Ovary (tissue), 7 donors: ENCODE measurements around the genes ANKH and RETREG1.

- PRO-cap, 7 experiments = peak in 7 of 7 experiments; most common plus-strand start chr5:14871713 (in 7); most common minus-strand start chr5:14871953 (in 5)
- RAMPAGE, long total RNA, 2 experiments = no peak in any of the 2 experiments
These were observed at the start of gene ANKH for GRCh38 chr5:14871368-14872097. Gene ANKH (minus strand): TSS chr5:14871778.

GRCh38 chr5:14895203-14895468 is 23.6 kb upstream of the ANKH start:
- PRO-cap, 7 experiments = no peak in any of the 7 experiments
- RAMPAGE, long total RNA, 2 experiments = no peak in any of the 2 experiments

- PRO-cap, 7 experiments = peak in 2 of 7 experiments; most common plus-strand start chr5:15502367 (in 1); most common minus-strand start chr5:15502299 (in 2)
- RAMPAGE, long total RNA, 2 experiments = no peak in any of the 2 experiments
These were observed 2.2 kb downstream of the FBXL7 start for GRCh38 chr5:15502061-15502635.

- PRO-cap, 7 experiments = no peak in any of the 7 experiments
- RAMPAGE, long total RNA, 2 experiments = no peak in any of the 2 experiments
These were observed 245.7 kb downstream of the FBXL7 start for GRCh38 chr5:15745691-15746093.

GRCh38 chr5:15936477-15937362 is 242.9 kb downstream of the MARCHF11 start:
- PRO-cap, 7 experiments = no peak in any of the 7 experiments
- RAMPAGE, long total RNA, 2 experiments = no peak in any of the 2 experiments

DNA sequence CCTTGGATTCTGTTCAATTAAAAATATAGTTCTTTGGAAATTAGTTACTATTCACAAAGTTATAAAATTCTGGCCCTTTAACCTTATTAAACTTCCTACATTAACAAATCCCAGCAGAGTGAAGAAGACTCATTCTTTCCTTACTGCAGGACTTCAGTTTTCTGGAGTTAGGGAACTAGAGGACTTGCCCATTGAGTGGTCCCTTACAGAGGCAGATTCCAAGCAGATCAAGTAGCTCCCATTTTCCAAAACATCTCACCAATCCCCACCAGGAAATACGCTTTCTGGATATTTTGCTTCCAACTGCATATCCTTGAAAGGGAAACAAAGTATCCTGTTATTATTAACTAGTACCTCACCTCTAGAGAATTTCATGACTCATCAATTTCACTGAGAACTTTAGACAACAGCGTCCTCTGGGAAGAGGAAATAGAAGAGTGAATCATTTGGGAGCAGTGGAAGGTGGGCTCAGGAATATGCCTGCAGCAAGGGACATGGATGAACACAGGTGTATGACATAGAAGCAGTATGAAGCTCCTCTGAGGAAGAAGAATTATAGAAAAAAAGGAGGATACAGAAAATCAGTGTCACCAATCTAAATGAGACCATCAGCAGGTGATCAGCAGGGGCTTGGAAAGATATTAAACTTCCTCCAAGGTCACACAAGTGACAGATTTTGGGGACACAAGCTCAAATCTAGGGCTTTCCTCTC is 186.7 kb downstream of the MARCHF11 start:
- PRO-cap, 7 experiments = no peak in any of the 7 experiments
- RAMPAGE, long total RNA, 2 experiments = no peak in any of the 2 experiments

DNA sequence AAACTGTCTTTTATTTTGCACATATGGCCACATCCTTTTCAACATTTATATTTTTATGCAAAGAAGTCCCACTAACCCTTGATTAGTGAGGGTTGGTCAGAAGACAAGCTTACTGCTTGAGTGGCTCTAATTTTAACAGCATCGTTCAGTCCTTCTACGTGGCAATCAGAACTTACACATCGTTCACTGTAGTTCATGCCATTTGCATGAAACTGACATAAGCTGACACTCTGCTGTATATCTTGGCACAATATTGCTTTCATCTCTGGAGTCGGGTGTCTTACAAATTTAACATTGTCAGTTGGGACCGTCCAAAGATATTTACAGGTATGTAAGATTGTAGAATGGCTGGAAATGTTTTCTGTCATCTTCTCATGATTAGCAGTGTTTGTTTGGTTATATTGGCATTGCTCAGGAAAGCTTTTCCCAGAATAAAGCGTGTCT is 50.6 kb downstream of the MARCHF11 start:
- PRO-cap, 7 experiments = no peak in any of the 7 experiments
- RAMPAGE, long total RNA, 2 experiments = no peak in any of the 2 experiments

GRCh38 chr5:16528248-16528727 is 62.7 kb upstream of the ZNF622 start:
- PRO-cap, 7 experiments = no peak in any of the 7 experiments
- RAMPAGE, long total RNA, 2 experiments = no peak in any of the 2 experiments

DNA sequence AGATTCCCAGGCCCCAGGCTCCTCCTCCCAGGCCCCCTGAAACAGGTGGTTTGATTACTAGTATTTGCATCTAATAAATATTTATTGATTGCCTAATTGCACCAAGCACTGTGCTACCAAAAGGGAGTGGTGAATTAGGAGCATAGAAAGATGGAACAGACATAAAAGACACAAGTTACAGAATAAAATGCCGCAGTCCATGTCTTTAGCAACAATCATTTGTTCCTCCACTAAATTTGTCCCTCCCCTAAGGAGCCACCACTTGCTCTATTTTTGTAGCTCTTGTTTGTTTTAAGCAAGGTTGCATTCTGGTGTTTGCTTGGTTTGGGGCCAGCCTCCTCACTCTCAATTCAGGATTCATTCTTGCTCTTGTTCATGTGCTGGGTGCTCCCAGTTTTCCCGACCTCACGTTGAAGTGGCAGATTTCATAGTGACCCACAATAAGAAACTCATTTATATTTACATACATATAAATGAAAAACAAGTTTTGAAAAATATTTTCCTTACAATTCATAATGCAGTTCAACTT is 42.1 kb downstream of the RETREG1 start:
- PRO-cap, 7 experiments = no peak in any of the 7 experiments
- RAMPAGE, long total RNA, 2 experiments = no peak in any of the 2 experiments

DNA sequence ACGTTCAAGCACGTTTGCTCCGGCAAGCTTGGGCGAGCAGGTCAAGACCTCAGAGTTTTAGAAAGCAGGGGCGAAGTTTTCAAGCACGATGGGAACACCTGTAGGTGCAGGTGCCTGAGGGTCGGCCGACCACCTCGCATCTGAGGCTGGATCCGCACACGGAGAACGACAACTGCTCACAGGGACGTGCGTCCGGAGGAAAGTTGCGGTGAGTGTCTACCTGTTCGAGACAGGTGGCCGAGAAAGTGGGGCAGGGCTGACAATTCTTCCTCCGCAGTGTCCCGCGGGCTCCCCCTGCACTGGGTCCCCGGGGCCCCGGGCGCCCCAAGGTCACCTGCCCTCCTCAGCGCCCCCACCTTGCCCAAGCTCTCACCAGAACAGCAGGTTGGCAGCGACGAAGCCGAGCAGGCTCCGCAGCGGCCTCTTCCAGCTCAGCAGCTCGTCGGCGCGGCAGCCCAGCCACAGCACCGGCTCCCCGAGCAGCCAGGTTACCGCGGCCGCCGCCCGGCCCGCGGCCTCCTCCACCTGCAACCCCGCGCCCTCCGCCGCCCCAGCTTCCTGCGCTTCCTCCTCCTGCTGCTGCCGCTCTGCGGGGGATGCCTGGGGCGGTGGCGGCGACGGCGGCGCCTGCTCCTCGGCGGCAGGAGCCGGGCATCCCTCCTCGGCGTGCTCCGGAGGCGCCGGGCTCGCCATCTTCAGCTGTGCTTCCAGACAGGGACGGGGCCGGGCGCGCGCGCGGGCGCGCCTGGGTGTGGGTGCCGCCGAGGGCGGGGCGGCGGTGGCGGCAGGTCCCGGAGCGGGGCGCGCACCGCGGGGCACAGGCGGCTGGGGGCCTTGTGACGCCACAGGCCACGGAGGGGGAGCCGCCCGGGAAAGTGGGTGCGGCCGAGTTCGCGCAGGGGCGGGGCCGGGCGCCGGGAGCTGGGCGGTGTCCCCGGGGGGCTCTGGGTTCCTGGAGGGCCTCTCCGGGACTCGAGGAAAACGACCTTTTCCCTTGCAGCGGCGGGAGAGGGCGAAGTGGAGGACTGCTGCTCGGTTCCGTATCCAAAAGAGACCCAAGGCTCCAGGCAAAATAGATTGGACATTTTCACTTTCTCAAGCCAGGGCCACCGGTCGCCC is at the start of gene RETREG1:
RETREG1 (minus strand) TSS at position 719 of the 1,119 bp plus-strand sequence.
- PRO-cap, 7 experiments = peak in 6 of 7 experiments; most common plus-strand start position 761 of the sequence (in 2); most common minus-strand start position 711 of the sequence (in 4)
- RAMPAGE, long total RNA, 2 experiments = no peak in any of the 2 experiments

DNA sequence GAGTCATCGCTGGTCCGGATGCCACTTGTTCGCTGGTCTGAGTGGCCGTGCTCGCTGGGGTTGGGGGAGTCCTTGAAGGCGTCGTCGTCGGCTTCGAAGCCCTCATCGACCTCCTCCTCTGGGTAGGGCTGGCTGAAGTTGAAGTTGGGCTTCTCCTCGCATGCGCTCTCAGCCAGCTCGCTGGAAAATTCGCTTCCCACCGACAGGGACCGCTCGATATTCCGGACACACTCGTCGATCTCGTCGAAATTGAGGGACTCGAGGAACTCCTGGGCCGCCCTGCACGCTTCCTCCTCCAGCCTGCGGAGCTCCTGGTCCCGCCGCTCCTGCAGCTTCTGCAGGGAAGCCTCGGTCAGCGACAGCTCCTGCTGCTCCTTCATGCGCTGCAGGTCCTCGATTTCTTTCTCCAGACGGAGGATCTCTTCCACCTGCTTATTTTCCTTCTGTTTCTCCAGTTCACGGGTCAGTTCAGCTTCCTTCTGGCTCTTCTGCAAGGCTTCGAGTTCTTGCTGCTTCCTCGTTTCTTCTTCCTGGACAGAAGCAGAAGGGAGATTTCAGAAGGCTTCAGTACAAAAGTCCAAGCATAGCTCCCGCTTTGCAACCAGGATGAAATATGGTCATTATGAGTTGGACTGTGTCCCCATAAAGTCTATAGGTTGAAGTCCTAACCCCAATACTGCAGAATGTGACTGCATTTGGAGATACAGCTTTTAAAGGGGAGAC is 84.7 kb upstream of the RETREG1 start:
- PRO-cap, 7 experiments = no peak in any of the 7 experiments
- RAMPAGE, long total RNA, 2 experiments = no peak in any of the 2 experiments

DNA sequence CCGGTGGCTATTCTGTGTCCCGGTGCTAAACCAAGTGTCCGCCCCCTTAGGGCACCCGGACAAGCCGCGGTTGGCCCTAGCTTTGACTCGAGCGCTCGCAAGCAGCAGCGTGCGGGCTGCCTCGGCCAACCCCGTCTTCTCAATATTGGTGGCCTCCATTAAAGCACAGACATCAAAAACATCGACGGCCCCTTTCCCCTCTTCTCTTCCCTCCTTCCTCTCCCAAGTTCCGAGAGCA is 1.1 kb upstream of the BASP1 start:
- PRO-cap, 7 experiments = no peak in any of the 7 experiments
- RAMPAGE, long total RNA, 2 experiments = no peak in any of the 2 experiments

DNA sequence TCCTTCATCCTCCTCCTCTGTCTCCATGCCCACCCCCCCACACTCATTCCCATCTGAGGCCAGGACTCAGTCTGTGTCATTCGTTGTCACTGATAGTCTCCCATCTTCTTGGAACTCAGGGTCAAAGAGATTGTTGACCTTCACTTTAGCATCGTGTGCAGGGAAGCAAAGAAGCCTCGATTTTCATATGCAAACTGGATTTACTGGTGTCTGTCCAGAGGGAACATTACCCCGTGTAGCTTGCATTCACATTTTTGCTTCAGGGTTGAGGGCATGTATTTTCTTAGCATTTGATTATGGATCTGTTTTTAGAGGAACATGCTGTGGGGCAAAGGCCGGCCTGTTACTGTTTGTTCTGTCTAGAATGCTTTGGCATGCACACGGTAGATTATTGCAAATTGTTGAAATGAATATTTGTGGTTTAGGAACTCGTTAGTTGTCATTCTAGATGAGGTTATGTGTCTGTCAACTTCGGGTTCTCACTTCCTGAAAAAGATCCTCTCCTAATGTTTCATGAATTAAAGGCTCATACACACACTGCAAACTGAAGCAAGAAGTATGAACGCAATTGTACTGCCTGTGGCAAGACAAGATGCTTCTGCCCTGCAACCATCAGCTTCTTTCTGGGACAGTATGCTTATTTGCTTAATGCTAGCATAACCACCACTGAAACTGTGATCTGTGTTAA is 99.4 kb downstream of the BASP1 start:
- PRO-cap, 7 experiments = no peak in any of the 7 experiments
- RAMPAGE, long total RNA, 2 experiments = no peak in any of the 2 experiments

DNA sequence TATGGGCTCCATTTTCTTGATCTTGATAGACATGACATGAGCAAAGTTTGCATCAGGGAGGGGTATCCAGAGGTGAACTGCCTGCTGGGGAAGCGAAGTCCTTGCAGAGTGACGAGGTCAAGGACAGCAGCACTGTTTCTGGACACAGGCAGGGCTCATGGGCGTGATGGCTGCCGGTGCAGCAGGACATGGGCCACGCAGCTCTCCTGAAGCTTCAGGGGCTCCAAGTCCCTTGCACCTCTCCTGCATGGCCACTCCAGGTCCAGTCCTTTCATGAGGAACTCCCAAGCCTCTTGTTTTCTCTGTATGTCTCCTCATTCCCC is 123.9 kb downstream of the H3Y2 start:
- PRO-cap, 7 experiments = no peak in any of the 7 experiments
- RAMPAGE, long total RNA, 2 experiments = no peak in any of the 2 experiments

DNA sequence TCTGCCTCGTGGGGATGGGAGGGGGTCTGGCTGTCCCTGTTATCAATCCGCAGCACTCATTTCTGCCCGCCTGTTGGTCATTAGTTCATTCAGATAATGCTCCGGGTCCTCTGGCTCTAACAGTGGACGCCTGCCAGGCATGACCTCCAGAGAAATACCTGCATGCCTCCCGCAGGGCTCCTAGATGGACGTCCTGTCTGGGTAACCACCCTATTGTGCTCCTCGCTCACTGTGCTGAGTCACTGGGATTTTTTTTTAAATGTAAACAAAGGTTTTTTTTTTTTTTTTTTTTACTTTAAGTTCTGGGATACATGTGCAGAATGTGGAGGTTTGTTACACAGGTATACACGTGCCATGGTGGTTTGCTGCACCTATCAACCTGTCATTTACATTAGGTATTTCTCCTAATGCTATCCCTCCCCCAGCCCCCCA is 116.4 kb downstream of the H3Y2 start:
- PRO-cap, 7 experiments = no peak in any of the 7 experiments
- RAMPAGE, long total RNA, 2 experiments = no peak in any of the 2 experiments

DNA sequence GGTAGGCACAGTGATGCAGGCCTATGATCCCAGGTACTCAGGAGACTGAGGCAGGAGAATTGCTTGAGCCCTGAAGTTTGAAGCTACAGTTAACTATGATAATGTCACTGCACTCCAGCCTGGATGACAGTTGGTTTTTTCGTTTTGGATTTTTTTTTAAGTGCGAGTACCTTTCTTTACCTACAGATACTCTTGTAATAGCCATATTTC is 863.5 kb upstream of the H3Y1 start:
- PRO-cap, 7 experiments = no peak in any of the 7 experiments
- RAMPAGE, long total RNA, 2 experiments = no peak in any of the 2 experiments

DNA sequence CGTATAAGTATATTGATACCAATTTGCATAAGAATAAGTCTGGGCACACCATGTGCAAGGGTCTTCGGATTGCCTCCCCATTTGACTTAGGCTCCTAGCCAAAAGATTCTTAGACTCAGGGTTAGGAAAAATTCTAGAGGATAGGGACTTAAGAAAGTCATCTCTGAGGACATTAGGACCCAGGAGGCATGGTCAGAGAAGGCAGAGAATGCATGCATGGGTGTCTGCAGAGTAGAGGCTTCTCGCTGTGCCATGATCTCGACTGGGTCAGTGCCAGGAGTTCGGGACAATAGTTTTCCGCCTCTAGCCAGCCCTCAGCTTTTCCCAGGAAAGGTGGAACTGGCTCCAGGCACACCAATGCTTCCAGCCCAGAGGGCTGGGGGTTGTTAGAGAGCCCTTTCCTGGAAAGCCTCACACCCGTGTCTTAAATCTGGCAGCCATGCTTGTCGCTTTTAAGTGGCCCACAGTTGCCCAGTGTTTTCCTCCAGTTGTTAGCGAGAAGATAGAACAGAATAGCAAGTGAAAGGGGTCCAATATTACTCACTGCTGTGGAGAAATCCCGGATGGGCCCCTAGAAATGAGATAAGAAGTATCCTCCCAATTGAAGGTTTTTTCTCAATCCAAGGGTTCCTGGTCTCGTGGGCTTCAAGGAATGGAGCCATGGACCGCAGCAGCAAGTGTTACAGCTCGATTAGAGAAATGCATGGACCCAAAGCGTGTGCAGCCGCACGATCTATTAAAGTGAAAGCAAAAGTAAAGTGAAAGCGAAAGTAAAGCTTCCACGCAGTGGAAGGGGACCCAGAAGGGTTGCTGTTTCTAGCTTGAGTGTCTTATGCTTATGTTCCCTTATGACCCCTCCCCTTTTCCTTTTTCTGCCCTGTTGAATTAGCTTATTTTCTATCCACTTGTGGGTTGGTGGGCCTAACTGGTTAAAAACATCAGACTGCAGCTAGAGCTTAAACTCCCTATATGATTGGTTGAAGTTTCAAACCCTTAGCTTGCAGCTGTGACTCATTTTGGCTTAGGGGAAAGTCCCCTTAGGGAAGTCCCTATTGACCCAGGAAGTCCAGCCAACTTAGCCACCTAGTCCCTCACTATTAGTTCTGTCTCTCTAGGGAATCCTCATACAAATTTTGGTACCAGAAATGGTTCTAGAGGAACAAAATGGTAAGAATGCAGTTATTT is 1090.2 kb upstream of the H3Y1 start:
- PRO-cap, 7 experiments = no peak in any of the 7 experiments
- RAMPAGE, long total RNA, 2 experiments = no peak in any of the 2 experiments

GRCh38 chr5:19403272-19403594 is 584.8 kb downstream of the CDH18 start:
- PRO-cap, 7 experiments = no peak in any of the 7 experiments
- RAMPAGE, long total RNA, 2 experiments = no peak in any of the 2 experiments

- PRO-cap, 7 experiments = no peak in any of the 7 experiments
- RAMPAGE, long total RNA, 2 experiments = no peak in any of the 2 experiments
These were observed 174.2 kb upstream of the CDH12 start for GRCh38 chr5:23027275-23027800.

DNA sequence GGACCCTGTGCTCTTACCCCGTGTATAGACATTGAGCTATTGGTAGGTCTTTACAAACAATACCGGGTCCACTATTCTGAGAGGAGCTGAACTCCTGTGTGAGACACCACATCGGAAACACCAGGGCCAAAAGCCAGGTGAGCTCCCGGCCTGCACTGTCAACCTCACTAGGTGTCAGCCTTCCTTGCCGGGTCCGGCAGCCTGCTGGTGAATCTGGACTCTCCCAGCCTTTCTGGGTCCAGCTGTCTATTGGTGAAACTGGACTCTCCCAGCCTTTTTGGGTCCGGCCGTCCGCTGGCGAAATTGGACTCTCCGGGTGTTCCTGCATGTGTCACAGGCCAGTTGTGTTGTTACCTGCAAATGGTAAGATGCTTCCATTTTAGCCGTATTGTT is 801.5 kb downstream of the CDH9 start:
- PRO-cap, 7 experiments = no peak in any of the 7 experiments
- RAMPAGE, long total RNA, 2 experiments = no peak in any of the 2 experiments